ENCODE data around the genes UBE2B, CDKN2AIPNL, JADE2, DDX46 and C5orf24.

DNA sequence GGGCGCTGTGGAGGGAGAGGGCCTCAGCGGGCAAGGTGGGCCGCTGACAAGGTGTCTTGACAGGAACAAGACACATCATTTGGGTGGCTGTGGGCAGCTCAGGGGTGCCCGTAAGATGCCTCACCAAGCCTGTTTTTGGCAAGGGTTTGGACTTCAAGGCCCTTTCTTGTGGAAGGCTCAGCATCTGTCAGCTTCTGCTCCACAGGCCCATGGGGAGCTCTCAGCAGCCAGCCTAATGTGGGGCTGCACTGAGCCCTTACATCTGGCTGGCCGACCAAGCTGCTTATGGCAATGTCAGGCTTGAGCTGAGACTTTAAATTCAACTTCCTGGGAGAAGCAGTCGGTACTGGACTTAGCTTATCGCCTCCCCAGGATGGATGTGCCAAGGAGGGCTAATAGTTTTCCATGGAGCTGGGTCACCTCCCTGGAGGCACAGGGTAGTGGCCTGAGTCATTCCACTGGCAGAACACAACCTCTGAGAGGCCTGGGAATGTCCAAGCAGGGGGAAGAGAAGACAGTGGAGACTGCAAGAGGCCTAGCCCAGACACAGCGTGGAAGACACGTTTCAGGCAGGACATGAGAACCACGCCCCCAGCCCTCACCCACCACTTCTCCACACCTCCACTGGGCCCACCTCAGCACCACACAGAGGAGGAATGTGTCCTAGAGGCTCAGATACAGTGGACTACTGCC, 172.0 kb downstream of the FSTL4 start:
- RRBS = no CpG with 5 or more reads among the region's 10 CpGs

DNA sequence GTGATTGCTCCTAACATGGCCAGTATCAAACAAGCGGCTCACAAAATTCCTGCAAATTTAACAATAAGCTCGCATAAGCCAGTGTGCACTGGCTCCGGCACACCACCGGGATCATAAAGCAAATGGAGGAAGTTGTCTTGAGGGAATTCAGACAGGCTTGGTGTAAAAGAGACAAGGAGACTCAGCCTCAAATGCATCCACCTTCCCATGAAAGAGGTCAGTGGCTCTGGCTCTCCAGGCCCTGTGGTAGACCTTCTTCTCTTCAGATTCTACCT, 109.1 kb downstream of the FSTL4 start:
- RRBS = no CpG with 5 or more reads among the region's 4 CpGs

GRCh38 chr5:133820207-133821074, 148.0 kb downstream of the C5orf15 start:
- RRBS = no CpG with 5 or more reads among the region's 10 CpGs

DNA sequence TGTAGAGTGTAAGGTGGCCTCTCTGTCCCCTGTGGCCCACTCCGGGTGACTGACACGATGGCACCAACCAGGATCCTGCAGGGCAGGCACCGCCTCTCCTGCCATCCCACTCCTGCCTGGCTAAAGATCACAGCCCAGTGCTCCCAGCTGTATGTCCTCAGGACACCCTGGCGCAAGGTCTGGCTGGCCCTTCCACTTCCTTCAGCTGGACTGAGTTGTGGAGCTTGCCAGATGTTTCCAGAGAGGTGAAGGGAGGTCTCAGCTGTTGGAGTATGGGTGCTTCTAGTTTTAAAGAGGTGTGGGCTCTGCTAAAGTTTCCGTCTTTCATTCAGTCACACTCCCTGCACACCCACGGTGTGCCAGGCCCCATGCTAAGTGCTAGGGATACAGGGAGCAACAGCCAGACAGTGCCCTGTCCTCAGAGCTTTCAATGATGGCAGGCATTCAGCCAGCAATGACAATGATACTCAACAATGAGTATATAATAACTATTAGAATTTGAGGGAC, 34.1 kb downstream of the C5orf15 start:
- RRBS = no CpG with 5 or more reads among the region's 6 CpGs

- RRBS = no CpG with 5 or more reads among the region's 4 CpGs
These were observed 10.8 kb downstream of the VDAC1 start for GRCh38 chr5:133993844-133994556.

DNA sequence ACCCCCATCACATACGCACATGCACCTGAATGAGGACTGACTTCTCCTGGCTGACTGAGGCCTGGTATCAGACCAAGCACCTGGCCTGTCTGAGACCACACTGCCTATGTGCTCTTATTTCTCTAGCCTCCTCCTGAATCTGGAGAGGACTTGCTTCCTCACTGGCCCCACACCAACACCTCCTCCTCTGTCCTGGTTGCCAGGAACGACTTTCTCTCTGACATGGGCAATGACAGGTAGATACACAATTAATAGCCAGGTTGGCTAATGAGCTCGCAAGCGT, 14.9 kb upstream of the VDAC1 start:
- RRBS = no CpG with 5 or more reads among the region's 4 CpGs

DNA sequence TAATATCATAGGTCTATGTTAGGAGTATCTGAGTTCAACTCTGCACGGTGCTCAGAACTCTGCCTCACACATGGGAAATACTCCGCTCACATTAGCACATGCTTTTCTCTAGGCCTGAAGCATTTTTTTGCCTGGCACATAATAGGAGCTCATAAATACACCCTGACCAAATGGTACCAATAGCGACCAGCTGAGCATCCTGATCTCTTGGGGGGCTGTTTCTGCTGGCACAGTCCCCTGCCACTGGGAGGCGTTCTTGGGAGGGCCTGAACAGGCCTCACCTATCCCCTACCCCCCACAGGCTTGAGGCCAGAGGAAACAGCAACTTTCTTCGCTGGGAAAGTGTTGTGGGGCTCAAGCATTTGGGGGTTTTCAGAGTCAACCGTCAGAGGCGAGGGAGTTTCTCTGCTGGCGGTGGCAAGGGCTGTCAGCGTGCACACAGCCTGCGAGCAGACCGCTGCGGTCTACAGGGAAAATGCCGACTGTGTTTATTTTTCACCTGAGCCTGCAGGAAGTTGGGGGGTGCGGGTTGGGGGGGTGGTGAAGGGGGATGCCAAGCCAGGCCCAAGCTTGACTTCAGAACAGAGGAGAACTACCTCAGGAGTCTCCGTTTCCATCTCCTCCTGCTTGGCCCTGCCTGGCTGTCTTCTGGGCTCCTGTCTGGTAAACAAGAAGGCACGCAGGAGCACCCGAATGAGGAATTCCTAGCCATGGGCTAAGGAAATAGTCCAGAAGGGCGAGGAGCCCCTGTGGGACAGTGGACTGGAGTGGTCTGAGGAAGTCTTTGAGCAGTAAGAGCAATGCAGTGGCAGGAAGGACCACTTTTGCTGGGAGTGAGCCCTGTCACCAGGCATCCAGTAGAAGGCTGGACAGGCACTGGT, 18.0 kb downstream of the TCF7 start:
- RRBS = no CpG with 5 or more reads among the region's 18 CpGs

- RRBS = no CpG with 5 or more reads among the region's 1 CpG
These were observed 16.8 kb upstream of the SKP1 start for GRCh38 chr5:134193688-134193907.

DNA sequence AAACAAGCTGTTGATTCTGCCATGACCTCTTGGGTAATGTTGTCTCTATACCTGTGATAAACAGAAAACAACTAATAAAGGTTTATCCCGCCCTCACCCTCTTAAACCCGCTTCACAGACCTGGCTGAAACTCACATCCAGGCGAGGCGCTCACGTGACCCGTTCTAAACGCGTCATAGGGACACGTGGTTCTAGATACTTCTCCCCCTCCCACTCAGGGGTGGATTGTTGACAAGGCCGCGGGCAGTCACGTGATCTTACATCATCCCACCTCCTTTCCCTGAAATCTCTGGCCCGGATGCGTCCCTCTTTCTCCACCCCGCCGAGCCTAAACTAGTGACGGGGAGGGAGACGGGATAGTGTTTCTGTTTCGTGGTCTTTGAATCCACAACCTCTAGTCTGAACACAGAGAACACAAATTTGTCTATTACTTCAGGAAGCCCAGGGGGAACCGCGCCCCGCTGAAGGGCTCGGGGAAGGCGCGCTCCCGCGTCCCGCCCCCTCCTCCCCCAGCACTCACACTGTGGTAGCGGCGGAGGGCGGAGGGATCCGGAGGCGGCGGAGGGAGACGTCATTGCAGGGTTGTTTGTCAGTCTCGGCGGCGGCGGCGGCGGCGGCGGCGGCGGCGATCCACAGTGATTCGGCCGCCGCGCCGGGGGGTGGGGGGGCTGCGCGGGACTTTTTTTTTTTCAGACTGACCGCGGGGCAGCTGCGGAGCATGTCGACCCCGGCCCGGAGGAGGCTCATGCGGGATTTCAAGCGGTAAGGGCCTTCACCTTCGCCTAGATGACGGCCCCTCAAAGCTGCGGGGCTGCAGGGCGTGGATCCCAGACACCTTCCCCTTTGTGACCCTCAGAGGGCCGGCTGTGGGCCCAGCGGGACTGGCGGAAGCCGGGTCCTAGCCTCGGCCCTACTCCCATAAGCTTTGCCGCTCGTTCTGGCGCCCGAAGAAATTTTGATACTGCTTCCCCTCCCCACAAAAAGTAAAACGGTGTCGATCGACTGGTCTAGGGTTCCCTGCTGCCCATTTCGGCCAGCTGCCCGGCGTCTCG, at the start of gene UBE2B:
Gene UBE2B, plus strand, starts transcription at position 692 of the 1,052 bp plus-strand sequence.
- RRBS = under 1% methylated on average over 26 of the region's 81 CpGs

GRCh38 chr5:134411345-134412267, at the start of gene CDKN2AIPNL:
TSS of gene CDKN2AIPNL (minus strand) at chr5:134411881.
- RRBS = 1% methylated on average over 28 of the region's 67 CpGs

DNA sequence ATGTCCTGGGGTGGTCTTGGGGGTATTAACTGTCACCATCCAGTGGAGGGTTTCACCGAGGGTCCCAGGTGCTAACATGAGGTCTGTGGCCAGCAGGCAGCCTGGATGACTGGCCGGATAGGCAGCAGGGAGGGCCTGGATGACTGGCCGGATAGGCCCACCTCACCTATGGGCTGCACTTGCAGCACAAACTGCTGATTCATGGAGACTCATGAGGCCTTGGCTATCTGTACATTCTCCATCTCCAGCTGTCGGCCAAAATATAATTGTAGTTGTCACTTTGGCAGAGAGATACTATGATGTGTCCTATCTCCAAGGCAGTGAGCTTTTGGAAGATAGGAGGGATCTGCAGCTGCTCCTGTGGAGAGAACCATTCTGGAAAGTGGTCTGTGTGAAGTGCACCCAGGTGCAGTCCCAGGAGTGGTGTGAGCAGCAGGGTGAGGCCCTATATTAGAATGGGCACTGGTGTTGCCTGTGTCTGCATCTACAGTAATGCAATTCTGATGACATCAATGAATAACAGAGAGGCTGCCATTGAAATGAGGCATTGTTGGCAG, 26.3 kb upstream of the CDKN2AIPNL start:
- RRBS = no CpG with 5 or more reads among the region's 4 CpGs

DNA sequence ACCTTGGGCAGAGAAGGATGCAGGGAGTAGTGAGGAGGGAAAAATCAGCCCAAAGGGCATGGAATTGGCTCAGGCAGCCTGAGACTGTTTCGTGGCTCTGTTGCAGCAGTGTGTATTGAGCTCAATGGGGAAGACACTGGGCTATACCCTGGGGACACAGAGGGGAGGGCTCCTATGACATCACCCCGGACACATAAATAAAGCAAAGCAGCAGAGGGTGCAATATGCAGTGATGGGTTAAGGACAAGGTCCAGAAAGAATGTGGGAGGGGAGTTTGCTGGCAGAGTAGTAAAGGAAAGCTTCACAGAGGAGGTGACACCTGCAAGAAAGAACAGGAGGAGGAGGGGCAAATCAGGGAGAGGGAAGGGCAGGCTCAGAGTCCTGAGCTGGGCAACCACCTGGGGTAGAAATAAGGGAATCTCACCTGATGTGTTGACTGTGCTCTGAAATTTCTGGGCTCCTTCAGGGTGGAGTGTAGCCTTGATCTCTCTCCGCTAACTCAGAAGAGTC, 35.2 kb upstream of the CDKN2AIPNL start:
- RRBS = no CpG with 5 or more reads among the region's 3 CpGs

DNA sequence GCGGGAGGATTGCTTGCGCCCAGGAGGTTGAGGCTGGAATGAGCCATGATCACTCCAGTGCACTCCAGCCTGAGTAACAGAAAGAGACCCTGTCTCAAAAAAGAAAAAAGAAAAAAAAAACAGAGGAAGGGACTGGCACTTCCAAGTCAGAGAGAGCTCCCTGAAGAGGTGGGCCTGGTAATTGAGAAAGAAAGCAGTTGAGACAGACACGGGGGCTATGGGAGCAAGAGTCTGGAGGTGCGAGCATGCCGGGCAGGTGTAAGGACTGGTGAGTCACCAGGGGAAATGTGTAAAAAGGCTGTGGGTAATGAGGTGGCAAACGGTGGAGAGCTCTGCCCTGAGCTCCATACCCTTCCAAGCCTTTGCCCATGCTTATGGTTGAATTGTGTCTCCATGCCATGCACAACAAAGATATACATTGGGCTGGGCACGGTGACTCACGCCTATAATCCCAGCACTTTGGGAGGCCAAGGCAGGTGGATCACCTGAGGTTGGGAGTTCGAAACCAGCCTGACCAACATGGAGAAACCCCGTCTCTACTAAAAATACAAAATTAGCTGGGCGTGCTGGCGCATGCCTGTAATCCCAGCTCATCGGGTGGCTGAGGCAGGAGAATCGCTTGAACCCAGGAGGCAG, 18.0 kb upstream of the JADE2 start:
- RRBS = no CpG with 5 or more reads among the region's 14 CpGs

DNA sequence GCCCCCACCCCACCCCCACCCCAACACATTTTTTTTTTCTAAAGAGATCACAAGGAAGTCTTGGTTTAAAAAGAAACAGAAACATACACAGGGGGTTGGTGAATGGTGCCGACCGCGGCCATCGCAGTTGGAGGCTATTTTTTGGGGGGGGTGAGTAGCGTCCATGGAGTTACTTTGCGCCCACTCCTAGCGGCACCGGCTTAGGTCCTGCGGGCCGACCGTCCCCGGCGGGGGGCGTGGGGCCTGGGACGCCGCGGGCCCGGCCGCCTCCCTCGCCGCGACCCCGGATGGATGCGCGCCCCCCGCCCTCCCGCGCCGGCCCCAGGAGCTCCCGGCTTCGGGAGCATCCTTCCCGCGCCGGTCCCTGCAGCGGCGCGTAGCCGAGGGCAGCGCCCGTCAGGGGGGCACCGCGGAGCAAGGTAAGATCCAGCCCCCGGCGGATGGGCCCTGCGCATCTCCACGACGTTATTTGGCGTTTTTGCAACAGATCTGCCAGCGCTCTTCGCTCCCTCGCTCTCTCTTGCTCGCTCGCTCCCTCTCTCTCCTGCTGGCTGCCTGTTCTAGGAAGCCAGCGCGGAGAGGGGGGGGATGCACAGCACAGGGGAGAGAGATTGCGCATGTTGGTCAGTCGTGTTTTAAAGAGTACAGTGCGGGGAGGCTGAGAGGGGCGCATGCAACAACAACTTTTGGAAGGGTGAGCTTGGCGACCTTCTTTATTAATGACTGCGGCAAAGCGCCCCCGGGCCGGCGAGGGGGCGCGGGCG, at the start of gene JADE2:
Gene JADE2, plus strand, starts transcription at position 78 of the 764 bp plus-strand sequence.
- RRBS = 1% methylated on average over 16 of the region's 68 CpGs

GRCh38 chr5:134543747-134544625, 18.5 kb downstream of the JADE2 start:
- RRBS = no CpG with 5 or more reads among the region's 11 CpGs

GRCh38 chr5:134566130-134566618, 40.7 kb downstream of the JADE2 start:
- RRBS = no CpG with 5 or more reads among the region's 24 CpGs

DNA sequence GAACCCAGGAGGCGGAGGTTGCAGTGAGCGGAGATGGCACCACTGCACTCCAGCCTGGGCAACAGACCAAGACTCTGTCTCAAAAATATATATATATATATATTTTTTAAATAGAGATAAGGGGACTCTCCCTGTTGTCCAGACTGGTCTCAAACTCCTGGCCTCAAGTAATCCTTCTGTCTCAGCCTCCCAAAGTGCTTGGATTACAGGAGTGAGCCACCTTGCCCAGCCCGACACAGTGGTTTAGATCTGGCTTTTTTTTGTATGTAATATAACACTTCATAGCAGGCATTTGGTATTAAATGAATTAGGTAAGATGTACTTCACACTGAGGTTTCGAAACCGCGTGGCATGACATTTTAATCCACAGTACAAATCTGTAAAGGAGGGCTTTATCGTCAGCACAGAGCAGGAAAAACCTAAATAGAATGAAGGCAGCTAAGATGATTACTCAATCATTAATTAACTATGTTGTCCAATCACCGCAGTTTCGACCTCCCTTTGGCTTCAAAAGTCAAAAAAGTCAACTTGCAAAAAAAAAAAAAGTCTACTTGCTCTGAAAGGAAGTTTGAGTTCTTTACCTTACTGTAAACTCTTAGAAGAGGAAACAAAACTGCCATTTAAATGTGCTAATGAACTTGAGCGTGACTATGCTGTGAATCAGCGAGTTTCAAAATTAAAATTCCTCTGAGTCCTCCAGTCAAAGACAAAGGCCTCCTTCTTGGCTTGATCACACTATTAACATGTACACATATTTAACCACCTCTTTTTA, 864 bp upstream of the SEC24A start:
- RRBS = no CpG with 5 or more reads among the region's 11 CpGs

DNA sequence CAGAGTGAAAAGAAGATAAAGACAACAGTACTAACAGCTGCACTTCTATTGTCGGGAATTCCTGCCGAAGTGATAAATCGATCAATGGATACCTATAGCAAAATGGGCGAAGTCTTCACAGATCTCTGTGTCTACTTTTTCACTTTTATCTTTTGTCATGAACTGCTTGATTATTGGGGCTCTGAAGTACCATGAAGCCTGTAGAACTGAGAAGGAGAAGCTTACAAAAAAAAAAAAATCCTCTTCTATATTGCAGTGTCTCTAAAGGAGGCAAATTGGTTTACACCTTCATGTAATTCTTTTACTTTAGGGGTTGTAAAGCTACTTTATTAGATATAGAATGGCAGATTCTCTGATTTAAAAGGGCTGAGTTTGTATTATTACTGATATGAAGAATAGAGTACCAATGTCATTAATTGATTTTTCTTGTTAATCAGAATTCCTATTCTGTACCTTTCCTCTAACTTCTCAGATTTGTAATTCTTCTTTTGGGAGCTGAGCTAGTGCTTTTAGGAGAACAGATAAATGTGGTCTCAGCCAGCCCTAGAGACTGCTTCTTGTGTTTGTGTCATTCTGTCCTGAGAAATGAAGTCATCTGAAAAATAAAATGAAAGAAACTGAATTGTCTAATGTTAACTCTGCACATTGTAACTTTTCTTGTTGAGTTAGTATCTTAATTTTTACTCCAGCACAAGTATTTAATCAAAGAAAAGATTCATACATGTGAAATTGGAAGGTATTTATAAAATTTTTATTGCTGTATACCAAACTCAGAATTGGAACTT, 7.6 kb upstream of the DDX46 start:
- RRBS = no CpG with 5 or more reads among the region's 4 CpGs

DNA sequence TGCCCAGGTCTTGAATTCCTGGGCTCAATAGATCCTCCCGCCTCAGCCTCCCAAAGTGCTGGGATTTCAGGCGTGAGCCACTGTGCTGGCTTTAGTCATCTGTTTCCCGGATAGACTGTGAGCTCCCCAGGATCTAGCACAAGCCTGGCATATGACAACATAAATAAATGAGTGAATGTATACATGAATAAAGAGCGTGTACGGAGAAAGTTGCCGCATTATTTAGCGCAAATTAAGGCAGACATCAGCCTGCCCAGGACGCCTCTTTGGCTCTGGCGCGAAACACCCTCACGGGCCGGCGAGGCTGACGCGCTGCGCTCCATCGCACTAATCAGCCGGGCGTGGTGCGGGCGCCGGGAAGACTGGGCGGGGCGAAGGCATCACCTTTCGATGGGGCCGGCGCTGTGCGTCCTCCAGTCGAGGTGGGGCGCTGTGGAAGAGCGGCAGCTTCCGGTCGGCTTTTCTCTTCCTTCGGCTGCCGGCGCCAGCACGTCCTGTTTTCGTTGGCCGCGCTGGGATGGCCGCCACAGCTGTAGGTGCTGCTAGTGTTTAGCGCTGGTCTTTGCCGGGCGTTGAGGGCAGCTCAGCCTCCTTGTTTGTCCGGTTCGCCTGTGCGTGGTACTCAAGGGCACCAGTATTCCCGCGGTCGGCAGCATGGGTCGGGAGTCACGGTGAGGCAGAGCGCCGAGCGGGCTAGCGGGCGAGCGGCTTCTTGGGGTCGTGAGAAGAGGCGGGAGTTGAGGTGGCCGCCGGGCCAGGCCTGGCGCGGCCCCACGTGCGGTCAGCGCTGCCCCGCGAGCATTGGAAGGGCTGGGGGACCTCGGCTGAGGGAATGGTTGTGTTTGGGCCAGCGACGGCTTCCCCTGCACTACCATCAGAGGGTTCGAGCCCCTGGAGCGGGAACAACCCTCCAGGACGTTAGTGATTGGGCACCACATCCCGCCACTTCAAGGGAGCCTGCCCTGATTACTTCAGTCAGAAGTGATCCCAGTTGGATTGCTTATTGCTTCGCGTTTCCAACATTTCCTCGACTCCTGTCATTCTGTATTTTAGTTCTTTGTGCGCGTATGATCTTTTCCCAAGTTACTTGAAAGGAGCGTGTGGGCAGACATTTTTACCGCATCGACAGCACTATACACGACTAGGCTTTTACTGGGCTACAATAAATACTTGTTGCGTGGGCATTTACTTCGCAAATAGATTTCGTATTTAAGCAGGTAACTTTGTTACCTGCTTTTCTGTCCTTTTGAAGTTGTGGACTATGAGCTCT, at the start of gene DDX46:
Gene DDX46, plus strand, starts transcription at position 495 of the 1,270 bp plus-strand sequence.
- RRBS = under 1% methylated on average over 26 of the region's 88 CpGs

GRCh38 chr5:134845531-134846600, at the start of gene C5orf24:
TSS of gene C5orf24 (plus strand) at chr5:134845968.
- RRBS = 2% methylated on average over 21 of the region's 94 CpGs